Metastatic Breast Carcinoma in the Ovary (tissue), 3 donors: Measurements from ENCODE around the gene BOD1L1.

DNA sequence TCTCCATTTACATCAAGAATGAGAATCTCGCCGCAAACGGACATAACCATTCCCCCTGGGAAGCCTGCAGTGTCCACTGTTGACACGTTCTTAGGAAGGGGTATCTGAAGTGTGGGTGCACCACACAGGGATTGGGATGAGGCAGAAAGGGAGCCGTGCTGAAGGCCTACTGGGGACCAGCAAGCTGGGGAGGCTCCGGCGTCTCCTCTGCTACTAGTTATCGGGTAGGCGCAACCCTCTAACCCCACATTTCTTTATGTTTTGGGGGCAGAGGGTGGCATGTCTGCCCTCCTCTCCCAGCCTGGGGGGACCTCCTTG, 33.4 kb downstream of the WDR1 start:
- PRO-cap, 3 experiments, result no peak in any of the 3 experiments

- PRO-cap, 3 experiments, result no peak in any of the 3 experiments
These were observed 21.7 kb downstream of the WDR1 start for GRCh38 chr4:10094582-10095676.

DNA sequence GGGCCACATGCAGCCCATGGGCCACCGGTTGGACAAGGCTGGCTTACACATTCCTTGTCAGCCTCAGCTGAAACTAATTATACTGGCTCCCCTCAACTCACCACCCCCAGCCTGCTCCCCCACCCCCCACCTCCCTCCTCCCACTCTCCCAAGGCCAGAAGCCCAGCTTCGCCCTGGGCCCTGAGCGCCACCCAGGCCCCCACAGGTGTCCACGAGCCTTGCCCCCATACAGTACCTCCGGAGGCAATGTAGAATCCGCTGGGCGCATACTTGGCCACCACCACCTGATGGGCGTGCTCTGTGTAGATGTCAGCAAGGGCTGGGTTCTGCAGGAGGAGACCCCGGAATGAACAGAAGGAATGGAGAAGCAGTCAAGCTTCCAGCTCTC, 12.9 kb downstream of the WDR1 start:
- PRO-cap, 3 experiments, result no peak in any of the 3 experiments

DNA sequence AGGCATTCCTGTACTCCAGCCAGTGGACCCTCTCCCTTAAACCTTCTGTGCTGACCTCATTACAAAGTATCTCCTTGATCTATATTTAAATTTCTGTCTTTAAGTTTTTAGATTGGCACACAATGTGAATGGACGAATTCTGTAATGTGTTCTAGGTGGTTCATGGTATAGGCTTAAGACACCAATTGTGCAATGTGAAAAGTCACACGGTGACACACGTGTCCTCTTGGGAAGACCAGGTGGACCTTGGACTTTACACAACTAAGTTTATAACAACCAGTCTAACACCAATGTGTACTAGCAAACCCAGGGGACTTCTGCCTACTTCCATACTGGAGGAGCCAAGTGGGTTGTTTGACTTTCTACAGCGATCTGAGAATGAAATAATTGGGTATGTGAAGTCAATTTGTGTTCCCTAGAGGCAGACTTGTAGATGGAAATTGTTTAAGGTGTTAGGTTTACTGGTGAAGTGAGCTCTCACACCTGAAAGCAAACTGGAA, 45.7 kb upstream of the WDR1 start:
- PRO-cap, 3 experiments, result no peak in any of the 3 experiments

- PRO-cap, 3 experiments, result no peak in any of the 3 experiments
These were observed 51.8 kb upstream of the CLNK start for GRCh38 chr4:10736384-10736796.

- PRO-cap, 3 experiments, result no peak in any of the 3 experiments
These were observed 326 bp downstream of the HS3ST1 start for GRCh38 chr4:11428356-11428780.

- PRO-cap, 3 experiments, result no peak in any of the 3 experiments
These were observed 67.8 kb upstream of the HS3ST1 start for GRCh38 chr4:11496346-11496966.

GRCh38 chr4:11801840-11802321, 373.2 kb upstream of the HS3ST1 start:
- PRO-cap, 3 experiments, result no peak in any of the 3 experiments

GRCh38 chr4:13613259-13613998, 14.1 kb downstream of the BOD1L1 start:
- PRO-cap, 3 experiments, result no peak in any of the 3 experiments

DNA sequence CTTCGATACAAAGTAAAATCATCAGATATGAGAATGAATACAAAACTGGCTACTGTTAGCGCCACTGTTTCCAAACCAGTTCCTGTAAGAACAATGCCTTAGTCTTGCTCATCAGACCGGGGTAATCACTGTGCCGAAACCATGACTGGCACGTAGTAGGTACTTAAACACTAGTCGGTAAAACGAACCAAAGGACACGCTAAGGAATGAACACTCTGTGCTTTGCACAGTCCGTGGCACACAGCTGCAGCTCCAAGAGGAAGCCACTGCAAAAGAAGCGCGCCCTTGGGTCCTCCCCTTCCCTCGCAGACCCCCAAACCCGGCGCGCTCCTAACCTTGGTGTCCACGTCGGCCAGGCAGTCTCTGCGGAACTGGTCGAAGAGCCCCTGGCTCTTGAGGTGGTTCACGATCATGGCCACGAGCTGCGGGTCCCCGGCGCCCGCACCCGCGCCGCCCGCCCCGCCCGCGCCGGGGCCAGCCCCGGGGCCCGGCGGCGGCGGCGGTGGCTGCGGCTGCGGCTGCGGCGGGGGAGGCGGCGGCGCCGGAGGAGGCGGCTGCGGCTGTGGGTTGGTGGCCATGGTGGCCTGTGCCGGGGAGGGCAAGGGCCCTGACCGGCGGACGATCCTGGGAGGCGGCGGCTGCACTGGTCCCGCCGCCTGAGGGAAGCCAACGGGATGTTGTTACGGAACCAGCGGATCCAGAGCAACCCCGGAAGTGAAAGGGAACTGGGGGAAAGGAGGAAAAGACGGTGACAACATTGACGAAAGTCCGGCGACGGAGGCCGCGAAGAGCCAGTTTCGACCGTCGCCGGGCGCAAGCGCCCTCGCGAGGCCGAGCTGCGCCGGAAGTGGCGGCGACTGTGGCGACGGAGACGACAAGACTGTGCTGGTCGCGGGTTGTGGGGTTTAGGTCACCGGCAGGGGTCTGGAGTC, at the start of gene BOD1L1:
Gene BOD1L1 (minus strand): TSS at position 716 of the 932 bp plus-strand sequence.
- PRO-cap, 3 experiments, result peak in 3 of 3 experiments; most common plus-strand start position 834 of the sequence (in 2); most common minus-strand start position 716 of the sequence (in 3)

- PRO-cap, 3 experiments, result no peak in any of the 3 experiments
These were observed 12.7 kb upstream of the BOD1L1 start for GRCh38 chr4:13640130-13640766.

DNA sequence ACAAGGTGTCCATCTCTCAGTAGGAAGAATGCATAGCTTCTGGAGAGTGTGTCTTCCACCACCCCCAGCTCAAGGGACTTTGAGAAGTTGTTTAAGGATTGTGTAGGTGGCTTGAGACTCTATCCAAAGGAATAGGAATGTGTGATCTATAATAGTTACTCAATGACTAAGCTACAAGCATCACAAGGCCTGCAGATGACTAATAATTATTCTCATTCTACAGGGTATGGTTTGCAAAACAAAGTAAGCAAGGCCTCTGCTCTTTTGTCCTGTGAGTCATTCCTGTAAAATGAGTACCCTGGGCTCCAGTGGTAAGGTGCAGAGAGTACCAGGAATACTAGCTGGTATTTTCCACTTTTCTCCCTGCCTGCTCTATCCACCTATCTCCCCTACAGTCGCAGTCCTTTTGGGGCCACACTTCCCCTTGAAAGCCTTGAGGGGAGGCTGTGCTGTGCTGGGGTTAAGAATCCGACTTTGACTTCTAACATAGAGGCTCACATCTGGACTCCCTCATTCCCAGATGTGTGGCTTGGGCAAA, 279.9 kb upstream of the BOD1L1 start:
- PRO-cap, 3 experiments, result no peak in any of the 3 experiments

DNA sequence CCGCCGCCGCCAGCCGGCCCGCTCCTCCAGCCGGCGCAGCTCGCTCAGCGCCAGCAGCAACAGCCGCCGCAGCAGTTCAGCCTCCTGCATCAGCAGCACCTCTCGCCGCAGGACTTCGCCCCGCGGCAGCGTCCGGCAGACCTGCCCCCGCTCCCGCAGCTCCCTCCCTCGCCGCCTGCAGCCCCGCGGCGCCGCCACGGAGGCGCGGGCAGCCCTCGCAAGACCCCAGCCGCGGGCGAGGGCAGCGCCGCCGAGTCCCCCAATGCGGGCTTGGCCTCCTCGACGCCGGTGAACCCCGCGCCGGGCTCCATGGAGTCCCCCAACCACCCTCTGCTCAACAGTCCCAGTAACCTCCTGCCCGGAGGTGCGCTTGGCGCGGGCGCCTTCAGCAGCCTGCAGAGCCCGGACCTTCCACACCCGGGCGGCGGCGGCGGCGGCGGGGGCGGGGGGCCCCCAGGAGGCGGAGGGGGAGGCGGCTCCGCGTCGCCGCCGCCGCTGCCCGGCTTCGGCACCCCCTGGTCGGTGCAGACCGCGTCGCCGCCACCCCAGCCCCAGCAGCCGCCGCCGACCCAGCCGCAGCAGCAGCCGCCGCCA, 1.1 kb downstream of the CPEB2 start:
- PRO-cap, 3 experiments, result peak in 3 of 3 experiments; most common plus-strand start position 525 of the sequence (in 2); most common minus-strand start position 114 of the sequence (in 1)

GRCh38 chr4:15003898-15004531, 1.7 kb downstream of the CPEB2 start:
- PRO-cap, 3 experiments, result peak in 1 of 3 experiments; most common minus-strand start chr4:15004304 (in 1)

DNA sequence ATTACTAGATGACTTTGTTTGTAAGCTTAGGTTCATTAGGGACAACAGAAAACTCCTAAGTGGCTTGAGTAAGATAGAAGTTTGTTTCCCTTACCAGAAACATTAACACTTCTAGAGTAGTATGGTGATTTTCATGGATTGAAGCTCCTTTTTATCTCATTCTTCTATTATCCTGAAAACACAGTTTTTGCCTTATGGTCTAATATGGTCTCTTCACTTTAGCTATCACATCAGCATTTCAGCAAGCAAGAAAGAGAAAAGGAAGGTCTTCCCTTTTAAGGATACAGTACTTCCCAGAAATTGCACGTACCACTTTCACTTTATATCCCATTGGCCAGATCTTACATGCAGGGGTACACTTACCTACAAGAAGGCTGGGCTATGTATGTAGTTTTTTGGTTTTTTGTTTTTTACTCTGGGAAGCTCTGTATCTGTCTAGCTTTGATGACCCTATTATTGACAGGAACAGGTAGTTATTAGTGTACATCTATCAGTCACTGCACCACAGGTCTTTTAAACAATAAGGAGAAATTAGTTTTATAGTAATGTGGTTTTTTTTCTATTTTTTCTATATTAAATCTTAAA, 27.4 kb downstream of the CPEB2 start:
- PRO-cap, 3 experiments, result no peak in any of the 3 experiments

DNA sequence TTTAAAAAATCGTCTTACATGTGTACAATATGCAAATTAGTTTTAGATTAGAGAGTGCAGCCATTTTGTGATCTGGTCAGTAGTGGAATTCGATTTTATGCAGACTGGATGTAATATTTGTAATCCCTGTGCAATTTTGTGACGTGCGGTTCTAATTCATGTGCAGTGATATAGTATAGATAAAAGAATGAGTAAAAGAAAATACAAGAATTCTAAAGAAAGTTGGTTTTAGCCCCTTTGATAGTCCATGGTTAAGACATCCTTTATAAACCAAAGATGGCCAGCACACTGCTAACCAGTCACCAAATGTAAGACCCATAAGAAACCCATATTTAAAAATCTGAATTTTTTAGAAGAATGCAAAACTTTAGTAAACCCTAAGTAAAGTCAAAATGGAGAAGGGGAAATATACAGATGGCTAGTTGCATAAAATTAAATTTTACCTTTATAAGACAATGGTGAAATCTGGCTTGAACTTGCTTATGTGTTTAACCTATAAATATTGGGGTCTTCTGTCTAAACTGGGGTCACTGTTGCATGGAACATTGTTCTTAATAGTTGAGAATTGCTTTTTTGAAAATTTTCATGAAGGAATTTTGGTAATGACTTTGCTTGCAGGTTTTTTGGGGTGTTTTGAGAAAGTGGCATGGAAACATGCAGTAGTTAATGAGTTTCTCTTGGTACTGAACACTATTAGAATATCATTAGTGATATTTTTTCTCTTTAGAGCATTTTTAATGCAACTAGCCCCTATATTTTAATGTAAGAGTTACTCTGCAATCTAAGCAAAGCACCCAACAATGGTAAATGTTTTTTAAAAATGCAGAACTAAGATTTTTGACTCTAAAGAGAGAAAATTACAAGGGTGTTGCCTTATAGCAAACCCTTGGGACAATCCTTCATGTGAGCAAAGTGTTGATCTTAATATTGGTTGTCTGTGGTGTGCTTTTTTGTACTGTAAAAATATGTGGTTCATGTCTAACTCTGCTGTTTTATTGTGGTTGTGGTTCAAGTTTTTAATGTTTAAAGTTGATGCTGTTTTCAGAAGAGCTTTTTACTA, 65.3 kb downstream of the CPEB2 start:
- PRO-cap, 3 experiments, result no peak in any of the 3 experiments

DNA sequence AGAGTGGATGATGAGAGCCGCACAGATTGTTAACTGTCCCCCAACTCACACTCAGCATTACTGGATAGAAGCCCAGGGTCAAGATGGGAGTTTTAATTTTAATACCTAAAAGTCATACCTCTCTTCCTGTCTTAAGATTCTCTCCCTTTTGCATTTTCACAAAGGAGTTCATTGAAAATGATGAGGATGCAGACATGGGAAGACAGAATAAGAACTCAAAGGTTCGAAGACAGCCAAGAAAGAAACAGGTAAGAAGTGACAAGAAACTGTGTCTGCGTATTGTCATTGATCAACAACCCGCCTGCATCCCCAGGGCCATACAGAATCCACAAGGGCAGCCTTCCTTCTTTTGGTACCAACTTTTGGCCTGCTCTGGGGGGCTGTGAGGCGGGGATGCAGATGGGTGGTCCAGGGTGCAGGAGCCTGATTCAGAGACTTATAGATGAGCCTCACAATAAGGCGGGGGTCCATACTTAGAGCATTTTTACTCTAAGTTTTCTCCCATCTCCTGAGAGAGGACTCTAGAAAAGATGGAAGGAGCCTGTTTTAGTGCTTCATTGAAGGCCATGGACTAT, 9.0 kb downstream of the CC2D2A start:
- PRO-cap, 3 experiments, result no peak in any of the 3 experiments

DNA sequence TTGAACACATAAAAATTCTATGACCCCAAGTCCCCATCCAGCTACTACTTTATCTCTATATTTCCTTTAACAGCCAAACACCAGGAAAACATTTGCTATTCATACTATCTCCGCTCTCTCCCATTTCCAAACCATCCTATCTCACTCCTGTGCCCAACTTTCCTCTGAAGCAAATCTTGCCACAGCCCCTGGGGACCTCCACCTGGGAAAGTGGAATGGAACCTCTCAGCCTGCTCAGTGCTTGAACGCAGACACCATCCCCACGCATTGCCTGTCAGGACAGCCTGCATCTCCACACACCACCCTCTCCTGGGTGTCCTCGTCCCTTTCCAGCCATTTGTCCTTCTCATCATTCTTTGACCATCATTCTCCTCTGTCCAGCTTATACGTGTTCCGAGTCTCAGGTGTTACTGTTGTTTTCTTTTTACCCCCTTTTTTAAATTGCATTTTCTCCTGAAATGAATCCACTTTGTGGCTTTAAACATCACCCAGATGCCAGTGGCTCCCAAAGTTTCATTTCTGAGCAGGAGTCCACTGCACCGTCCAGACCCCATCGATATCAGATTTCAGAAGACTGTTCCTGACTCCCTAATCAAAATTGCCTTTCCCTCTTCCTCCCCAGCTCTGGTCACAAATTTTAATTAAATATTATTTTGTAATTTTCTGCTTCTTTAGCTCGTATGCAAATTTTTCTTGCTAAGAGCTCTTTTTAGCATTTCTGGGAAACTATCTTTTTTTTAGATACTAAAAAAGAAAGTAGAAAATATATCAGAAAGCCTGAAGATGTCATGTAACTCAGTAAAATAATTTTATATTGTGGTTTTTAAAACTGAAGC, 61.6 kb downstream of the CC2D2A start:
- PRO-cap, 3 experiments, result no peak in any of the 3 experiments

DNA sequence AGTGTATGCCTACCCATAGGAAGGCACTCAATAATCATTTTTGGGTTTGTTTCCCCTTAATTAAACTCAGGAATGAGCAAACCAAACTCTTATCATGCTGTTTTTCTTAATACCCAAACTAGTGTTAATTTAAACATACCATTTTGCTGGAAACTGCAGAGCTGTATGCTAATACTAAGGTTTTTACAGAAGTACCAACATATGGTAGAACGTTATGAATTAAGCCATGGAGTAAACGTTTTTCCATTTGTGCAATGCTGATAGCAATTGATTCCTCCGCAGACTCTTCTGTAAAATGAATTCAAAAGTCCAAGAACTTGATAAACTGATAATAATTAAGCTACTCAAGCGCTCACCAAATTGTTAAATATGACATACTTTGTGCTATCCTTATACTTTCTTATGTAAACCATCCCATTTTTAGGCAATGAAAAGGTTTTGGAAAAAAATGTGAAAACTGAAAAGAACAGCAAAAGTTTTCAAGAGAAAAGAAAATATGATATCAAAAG, 27.4 kb downstream of the FBXL5 start:
- PRO-cap, 3 experiments, result no peak in any of the 3 experiments

- PRO-cap, 3 experiments, result no peak in any of the 3 experiments
These were observed 10.7 kb upstream of the FBXL5 start for GRCh38 chr4:15665804-15666281.